Umbilical cord (tissue), 2 donors: ENCODE data around the gene C10orf88.

GRCh38 chr10:122163370-122164144 is 107.5 kb upstream of the BTBD16 start:
- RAMPAGE, long total RNA = no peak

GRCh38 chr10:122344635-122345230 is 29.8 kb upstream of the PLEKHA1 start:
- RAMPAGE, long total RNA = no peak

GRCh38 chr10:122532824-122533266 is 27.7 kb upstream of the DMBT1 start:
- RAMPAGE, long total RNA = no peak

GRCh38 chr10:122588736-122589287 is 28.3 kb downstream of the DMBT1 start:
- RAMPAGE, long total RNA = no peak

- RAMPAGE, long total RNA = no peak
Observed at GRCh38 chr10:122592184-122592495, 31.6 kb downstream of the DMBT1 start.

GRCh38 chr10:122643004-122643571 is 29.6 kb upstream of the SPADH start:
- RAMPAGE, long total RNA = no peak

DNA sequence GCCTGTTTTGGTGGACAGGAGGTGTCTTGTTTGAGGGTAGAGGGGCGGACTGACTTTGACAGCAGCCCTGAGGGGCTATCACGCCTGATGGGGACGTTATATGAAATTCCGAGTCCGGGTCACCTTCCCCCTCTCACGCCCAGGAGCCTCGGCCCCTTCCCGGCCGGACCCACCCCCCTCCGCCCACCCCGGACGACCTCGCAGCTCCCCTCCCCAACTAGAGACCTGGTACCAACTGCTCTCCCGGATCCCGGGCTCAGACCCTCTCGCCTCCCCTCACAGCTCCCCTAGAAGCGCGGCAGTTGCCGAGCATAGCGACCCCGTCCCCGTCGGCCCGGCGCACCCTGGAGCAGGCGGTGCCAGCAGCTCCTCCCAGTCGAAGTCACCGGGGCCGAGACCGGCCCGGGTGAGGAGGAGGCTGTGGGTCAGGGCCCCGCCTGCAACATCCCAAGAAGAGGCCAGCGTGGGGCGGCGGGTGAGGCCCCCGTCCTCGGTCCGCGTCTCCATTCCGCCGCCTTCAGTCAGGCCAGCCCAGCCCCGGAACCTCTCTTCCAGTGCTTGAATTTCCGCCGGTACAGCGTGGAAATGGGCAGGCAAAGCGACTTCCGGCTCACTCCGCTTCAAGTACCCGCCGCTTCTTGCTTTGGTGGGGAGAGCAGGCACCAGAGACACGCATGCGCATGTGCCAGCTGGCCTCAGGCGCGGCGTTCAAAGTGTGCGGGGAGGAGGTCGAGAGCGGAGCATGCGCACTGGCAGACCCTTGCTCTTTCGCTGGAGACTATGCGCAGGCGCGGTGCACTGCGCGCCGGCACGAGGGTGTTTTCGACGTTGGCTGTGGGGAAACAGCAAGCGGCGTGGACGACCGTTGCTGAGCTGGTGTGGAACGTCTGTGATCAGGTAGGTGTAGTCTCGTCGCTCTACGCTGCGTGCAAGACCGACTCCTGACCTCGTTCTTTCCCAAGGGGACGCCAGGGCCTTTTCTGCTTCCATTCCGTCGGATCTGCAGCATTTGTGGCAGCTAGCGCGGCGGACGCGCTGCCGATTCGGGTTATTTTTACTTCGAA is at the start of gene C10orf88:
C10orf88 (minus strand) TSS at position 556 of the 1,064 bp plus-strand sequence.
- RAMPAGE, long total RNA = no peak

GRCh38 chr10:122997113-122997631 is 11.4 kb downstream of the IKZF5 start:
- RAMPAGE, long total RNA = no peak

GRCh38 chr10:123011847-123012587 is 3.2 kb downstream of the ACADSB start:
- RAMPAGE, long total RNA = no peak

DNA sequence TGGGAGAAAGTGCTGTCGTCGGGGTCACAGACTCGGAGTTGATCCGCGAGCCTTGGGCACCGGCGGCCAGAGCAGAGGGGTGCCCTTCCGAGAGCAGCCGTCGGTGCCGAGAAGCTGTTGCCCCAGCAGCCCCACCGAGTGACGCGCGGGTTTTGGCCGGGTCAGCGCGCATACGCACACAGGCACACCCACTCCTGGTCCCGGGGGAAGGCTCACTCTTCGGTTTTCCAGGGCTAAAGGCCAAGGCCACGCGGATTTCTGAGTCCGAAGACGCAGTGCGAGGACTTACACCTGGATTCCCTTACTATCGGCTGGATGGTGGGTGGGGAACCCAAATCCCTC is 1.1 kb upstream of the HMX3 start:
- RAMPAGE, long total RNA = no peak

DNA sequence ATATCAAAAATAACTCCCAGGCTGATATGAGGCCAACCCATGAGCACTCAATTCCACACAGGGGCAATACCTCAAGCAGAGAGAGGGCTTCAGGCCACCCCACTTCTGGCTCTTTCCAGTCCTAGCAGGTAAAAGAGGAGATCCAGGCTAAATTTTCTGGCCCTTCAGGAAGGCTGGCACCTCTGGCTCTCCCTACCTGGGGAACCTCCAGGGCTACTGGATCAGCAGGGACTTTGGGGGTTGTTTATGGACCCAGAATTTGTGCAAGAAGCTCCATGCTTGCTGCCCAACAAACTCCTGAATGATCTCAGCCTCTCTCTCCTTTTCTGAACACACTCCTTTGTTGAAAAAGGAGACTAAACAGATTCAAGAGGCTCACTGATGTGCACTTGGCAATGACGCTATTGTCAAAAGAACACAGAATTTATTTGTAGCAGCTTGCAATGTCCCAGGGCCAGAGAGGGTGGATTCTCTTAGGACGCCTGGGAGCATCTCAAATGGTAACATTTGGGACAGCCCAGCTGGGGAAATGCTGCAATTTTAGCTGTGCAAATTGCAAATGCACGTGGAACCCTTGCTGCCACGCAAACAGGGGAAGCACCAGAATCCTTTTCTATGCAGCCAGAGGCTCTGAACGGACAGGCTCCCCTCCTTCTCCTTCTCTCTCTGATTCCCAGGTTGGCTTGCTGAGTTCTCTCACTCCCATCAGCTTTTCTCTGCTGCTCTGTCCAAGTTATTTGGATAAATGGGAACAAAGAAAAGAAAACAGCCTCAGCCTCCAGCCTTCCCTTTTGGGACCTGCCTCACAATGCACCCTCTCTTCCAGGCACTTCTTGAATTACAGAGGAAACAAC is 79.9 kb downstream of the GPR26 start:
- RAMPAGE, long total RNA = no peak

DNA sequence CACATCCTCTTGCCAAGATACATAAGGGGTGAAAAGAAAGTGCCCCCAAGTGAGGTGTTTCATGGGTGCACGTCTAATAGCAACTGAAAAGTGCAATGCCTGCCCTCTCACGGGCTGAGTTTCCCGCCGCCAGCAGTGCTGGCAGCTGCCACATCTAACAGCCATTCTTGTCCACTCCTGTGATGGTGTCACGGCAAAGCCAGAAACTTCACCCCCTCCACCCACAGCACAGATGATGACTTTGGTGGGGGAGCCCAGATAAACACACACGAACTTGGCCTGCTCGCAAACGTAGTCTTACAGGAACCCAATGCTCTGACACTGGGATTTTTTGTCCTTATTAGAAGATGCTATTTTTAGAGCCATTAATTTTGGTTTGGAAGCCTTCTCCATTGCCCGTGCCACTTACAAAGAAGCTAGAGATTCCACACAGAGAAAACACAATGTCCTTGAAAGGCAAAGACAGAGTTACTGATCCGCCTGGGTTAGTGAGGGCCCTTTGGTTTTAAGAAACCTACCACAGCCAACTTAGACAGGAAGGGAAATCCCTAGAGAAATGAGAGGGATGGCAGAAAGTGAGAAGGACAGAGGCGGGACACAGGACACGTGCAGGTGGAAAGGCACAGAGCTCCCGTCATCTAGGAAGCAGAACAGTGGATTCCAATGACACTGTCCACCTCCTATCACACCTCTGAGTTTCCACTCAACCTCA is 26.6 kb downstream of the CPXM2 start:
- RAMPAGE, long total RNA = no peak

DNA sequence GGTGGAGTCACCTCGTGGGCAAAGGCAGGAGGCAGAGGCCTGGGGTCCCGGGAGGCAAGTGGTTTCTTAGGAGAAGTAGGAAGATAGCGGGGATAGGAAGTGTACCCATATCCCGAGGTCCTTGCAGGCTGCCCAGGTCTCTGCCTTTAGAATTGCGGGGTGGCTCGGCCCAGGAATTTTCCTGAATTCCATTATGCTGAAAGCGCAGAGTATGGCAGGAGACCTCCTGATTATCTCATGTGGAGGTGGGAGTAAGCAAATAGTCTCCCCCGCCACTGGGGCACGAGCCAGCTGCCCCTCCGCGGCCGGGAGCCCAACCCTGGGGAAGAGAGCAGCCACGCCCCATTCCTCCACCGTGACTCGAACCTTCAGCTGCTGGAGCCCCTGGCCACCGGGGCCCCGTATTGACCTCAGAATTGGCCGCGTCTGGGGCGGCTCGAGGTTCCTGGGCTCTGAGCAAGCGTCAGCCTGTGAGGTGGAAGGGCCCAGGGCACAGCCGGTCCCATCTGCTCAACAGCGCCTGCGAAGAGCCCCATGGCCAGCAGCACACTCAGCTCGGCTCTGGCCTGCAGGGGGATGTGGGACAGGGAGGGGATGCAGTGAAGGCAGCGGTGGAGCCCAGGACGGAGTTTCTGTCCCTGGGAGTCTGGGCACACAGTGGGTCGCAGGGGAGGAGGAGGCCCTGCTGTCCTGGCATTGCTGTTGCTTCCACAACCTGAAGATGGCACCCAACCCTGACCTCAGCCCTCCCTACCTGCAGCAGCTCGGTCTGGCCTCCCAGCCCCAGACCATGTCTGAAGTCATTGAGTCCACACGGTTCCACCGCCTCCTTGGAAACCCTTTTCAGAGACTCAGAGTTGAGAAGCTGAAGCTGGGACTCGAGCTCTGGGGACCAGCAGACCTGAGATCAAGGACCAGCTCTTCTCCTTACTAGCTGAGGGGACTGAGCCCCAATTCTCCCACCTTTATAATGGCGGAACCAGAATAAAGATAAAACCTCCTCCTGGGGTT is 97.8 kb downstream of the CHST15 start:
- RAMPAGE, long total RNA = no peak

DNA sequence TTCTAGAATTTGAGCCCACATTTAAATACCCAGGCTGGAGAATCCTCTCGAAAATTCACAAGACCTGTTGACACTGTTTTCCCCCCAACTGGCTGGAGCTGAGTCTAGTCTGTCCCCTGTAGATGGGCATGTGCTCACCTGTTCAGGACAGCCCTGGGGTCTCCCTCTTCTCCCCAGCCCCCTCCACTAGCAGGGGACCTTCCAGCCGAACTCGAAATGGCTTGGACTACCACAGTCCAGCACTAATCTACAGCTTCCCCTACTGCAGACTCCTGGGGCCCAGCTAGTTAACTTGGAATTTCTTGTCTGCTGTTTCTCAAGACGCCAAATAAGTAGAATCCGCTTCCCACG is 3.2 kb downstream of the CHST15 start:
- RAMPAGE, long total RNA = no peak

DNA sequence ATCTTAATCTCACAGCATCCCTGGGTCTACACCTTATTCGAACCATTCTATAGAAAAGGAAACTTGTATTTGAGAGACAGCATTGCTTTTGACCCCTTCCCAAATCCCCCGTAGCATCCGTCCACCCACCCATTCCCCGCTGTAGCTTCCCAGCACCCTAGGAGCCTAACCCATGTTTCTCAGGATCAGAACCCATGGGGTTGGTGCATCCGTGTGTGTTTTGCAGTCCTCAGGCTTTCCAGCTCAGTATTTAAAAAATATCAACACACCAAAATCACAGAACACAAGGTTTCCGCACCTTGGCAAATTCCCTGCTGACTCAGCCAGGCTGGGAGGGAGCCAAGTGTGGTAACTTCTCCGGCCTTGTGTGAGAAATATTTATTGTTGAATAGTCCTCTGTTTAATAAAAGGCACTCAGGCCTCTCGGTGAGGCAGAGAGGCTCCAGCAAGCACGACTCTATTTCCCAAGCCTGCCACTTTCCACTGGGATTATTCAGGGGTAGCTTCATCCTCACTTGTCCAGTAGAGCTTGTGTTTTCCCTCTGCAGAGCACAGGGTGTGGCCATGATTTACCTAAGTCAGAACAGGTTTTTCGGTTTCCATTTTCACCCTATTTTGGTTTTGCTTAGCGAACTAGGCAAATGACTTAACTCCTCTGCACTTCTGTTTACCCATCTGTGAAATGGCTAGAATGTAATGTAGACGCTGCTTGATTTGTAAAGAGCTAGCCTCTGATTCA is 12.8 kb upstream of the CHST15 start:
- RAMPAGE, long total RNA = no peak

GRCh38 chr10:124181993-124182503 is 88.7 kb upstream of the CHST15 start:
- RAMPAGE, long total RNA = no peak

DNA sequence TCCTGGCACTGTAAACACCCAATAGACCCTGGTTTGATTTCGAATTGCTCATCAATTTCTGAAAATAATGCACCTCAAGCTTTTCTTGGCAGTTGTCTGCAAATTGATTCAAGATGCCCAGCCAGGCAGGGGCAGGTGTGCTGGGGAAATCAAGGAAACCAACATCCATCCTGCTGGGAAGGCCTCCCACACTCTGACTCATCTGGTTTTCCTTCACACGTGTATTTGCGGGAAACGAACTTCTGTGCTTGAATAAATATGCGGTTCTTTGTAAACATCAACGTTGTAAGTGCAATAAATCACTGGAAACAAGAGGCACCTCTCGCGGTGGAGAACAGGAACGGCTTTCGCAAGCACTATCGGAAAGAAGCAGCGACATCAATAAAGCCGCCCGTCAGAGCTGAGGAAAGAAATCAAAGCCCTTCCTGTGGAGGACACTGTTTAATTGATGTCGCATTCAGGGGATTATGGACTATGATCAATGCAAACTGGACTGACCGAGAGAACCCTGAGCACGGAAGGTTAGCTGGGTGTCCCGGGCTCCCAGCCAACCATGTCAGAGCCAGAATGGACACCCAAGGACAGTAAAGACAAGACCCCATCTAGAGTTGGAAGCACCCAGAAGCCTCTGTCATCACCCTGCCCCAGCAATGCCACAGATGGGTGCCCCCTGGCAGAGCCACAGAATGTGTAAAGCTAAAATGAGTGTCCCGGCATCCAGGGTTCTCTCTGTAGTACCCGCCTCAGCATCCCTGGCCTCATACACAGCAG is 37.7 kb downstream of the OAT start:
- RAMPAGE, long total RNA = no peak

DNA sequence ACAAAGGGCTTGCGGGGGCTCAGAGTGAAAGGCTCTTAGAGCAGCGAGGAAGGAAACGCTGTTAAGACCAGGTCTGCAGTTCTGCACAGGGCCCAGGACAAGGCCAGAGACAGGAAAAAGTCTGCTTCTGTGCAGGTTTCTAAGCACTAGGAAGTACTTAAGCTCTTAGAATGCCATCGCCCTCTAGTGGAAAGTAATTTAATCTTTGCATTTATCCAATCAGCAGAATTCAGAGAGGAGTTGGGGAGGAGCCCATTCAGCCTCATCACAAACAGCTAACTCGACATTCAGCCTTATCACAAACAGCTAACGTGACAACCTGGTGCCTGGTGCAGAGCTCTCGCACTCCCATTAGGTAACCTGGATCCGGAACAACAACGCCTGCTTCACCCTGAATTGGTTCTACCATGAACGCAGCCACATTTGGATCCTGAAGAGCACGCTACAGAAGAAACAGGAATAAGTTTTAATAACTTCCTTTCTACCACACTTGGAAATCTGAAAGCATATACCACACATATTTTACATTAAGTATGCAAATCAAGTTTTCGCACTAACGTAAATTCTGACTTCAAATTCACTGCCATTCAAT is 15.1 kb downstream of the OAT start:
- RAMPAGE, long total RNA = no peak

DNA sequence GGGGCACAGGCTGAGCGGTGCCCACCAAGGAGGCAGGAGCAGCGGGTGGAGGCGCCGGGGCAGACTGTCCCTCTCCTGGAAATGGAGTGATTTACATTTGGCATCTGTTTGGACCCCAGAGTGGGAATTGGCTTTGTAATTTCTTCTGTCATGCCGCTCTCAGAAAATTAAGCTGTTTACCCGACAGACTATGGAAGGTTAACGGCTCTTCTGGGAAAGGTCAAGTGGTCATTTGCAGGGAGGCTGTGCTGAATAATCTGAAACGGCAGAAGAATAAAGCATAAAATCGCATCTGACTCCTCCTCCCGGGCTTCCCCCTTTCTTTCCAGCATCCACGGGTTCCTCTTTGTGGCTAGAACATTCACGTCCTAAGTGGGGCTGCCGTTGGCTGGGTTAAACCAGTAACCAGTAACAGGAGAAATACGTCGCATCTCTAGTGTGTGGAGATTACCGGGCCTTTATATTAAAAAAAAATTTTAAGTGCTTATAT is 31.8 kb downstream of the LHPP start:
- RAMPAGE, long total RNA = no peak

- RAMPAGE, long total RNA = no peak
Observed at GRCh38 chr10:124522694-124523855, 61.5 kb downstream of the LHPP start.